ENCODE measurements around a stretch of chr1.

DNA sequence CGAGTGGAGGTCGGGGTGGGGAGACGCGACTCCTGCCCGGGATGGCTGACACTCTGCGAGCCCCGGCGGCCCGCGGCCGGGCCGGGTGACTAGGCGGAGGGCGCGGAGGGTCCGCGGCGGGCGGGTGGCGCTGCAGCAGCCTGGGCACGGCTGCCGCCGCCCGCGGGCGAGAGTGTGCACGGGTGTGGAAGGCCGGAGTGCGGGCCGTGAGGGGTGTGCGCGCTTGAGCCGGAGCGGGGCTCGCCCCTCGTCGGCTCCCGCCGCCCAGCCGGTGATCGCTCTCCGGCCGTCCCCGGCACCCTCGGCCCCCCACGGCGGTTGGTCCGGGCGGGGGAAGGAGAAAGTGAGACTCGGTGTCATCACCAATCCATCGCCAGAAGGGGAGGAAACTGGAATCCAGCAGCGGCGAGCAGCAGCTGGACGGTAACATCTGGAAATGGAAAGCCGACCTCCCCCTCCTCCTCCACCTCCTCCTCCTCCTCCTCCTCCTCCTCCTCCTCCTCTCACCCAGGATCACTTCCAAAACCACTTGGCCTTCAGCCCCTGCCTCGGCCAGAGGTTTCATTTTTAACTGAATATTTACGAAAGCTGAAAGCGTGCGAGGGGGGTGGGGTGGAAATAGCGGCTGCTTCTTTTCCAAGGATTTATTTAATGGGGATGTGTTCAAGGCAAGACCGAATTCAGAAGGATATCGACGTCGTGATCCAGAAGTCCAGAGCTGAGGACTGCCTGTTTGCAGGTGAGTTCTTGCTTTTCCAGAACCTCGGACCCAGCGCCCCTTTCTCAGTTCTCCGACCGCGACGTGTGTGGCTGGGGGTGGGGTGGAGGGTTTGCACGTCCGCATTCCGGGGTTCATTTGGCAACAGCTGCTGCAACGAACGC is 23.4 kb downstream of the PPIAL4C start:
- PRO-cap: unidirectional peak, plus-strand start at position 365 of the sequence

GRCh38 chr1:149641063-149641547 is 57.5 kb downstream of the PPIAL4C start:
- PRO-cap: no peak

DNA sequence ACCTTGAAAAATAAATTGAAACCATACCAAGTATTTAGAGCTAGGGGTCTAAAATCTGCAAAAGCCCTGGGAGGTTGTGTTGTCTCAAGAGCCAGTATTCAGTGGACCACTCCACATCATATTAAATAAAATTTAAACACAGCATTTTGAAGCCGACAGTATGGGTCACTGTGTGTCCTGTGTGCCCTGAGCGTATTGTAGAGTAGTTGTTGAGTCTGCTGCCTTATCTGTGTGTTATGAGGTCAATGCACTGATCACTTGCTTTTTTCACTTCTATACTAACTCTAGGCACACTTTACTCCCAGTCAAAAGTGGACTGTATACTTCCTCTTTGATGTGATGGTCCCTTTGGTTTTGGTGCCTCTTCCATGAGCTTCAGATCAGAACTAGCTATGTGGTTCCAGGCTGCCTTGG is 81.9 kb downstream of the PPIAL4C start:
- PRO-cap: no peak

DNA sequence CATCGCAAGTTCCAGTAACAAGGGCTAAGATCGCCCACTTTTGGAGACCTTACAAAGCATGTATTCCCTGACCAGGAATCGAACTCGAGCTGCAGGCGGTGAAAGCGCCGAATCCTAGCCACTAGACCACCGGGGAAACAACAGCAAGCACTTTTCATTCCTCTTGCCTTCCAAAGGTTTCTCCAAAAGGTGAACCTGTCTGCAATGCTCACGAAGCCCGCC is 89.8 kb upstream of the FCGR1A start:
- PRO-cap: no peak

DNA sequence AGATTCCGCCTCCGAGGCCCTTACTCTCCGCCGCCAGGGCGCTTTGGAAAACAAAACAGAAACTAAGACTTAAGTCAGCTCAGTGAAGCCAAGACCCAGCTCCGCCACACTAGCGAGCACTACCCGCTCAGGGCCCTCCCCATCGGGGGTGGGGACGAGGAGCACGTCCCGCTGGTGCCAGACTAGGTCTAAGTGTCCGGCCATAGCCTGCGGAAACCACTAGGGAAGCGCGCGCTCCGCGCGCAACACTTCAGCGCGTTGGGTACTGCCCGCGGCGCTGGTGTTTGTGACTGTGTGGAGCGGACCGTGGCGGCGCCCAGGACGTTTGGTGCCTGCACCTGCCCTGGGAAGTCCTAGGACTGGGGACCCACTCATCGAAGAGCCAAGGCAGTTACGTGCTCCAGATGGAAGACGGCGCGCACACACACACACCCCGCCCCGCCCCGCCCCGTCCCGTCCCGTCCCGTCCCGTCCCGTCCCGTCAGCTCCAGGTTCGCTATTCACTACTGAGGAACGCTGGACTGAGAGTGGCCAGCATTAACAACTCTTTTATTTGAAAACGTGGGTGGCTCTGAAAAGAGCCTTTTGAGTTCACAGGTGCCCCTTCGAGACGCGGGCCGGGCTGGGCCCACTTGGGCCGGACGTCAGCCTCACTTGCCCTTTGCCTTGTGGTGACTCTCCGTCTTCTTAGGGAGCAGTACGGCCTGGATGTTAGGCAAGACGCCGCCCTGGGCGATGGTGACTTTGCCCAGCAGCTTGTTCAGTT is 711 bp downstream of the H2AC18 start:
- PRO-cap: no peak

- PRO-cap: no peak
Measured at GRCh38 chr1:149941799-149942145, 5.1 kb upstream of the MTMR11 start.

- PRO-cap: unidirectional peak, minus-strand start at chr1:150066967; unidirectional peak, minus-strand start at chr1:150066995
Measured at GRCh38 chr1:150066855-150067063, 817 bp upstream of the VPS45 start.

DNA sequence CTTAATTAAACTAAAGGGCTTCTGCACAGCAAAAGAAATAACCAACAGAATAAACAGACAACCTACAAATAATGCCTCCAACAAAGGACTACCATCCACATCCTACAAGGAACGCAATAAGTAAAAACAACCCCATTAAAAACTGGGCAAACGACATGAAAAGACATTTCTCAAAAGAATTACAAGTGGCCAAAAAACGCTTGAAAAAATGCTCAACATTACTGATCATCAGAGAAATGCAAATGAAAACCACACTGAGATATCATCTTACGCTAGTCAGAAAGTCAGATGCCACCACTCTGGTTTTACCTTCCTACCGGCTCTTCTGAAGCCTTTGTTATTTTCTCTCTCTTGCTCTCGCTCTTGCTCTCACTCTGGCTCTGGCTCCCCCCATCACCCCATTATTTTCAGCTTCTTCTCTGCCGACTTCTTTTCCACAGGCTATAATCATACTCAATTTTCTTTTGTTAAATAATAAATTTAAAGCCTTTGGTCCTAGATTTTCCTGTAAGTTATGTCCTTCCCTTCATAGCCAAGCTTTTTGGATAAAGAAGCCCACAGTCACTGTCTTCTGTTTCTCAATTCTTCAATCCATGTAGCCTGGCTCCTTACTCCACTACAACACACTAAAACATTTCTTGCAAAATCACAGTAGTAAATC is 38.8 kb downstream of the VPS45 start:
- PRO-cap: no peak

GRCh38 chr1:150160511-150161547 is 11.1 kb downstream of the PLEKHO1 start:
- PRO-cap: bidirectional peak, plus-strand start at chr1:150160731, minus-strand start at chr1:150160573

- PRO-cap: no peak
Measured at GRCh38 chr1:150259632-150260666, 2.4 kb downstream of the CA14 start.

GRCh38 chr1:150281565-150282433 is 555 bp upstream of the CIART start:
- PRO-cap: bidirectional peak, plus-strand start at chr1:150281966, minus-strand start at chr1:150281784; bidirectional peak, plus-strand start at chr1:150282566, minus-strand start at chr1:150282167

GRCh38 chr1:150549511-150550069 is 382 bp downstream of the ADAMTSL4 start:
- PRO-cap: bidirectional peak, plus-strand start at chr1:150549774, minus-strand start at chr1:150549731

DNA sequence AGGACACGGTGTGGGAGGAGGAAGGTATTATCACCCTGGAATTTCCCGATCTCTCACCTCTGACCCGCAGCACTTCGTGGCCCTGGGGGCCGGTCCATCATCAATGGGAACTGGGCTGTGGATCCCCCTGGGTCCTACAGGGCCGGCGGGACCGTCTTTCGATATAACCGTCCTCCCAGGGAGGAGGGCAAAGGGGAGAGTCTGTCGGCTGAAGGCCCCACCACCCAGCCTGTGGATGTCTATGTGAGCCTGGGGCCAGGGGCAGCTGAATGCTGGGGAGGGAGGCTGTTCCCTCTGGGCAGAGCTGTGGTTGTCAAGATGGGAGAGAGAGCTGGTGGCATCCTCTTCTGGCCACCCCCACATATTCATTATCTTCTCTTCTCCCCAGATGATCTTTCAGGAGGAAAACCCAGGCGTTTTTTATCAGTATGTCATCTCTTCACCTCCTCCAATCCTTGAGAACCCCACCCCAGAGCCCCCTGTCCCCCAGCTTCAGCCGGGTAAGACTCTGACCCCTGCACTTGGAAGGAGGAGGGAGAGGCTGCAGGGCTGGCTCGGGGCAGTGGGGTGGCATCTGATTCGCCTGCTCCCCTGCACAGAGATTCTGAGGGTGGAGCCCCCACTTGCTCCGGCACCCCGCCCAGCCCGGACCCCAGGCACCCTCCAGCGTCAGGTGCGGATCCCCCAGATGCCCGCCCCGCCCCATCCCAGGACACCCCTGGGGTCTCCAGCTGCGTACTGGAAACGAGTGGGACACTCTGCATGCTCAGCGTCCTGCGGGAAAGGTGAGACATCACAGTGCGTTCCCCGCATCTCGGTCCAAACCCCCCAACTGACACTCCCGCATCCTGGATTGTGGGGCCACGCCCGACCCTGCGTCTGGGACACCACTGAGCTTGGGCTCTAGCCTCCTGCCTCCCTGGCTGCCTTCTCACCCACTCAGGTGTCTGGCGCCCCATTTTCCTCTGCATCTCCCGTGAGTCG is 7.6 kb downstream of the ADAMTSL4 start:
- PRO-cap: no peak

GRCh38 chr1:150627636-150628546 is 1.5 kb downstream of the ENSA start:
- PRO-cap: no peak

GRCh38 chr1:150695910-150696577 is 910 bp downstream of the GOLPH3L start:
- PRO-cap: no peak

GRCh38 chr1:150841706-150842054 is 33.6 kb upstream of the CTSK start:
- PRO-cap: no peak

- PRO-cap: no peak
Measured at GRCh38 chr1:150965035-150965769, 9.4 kb downstream of the CERS2 start.

GRCh38 chr1:151003280-151003631 is 3.4 kb downstream of the MINDY1 start:
- PRO-cap: no peak

DNA sequence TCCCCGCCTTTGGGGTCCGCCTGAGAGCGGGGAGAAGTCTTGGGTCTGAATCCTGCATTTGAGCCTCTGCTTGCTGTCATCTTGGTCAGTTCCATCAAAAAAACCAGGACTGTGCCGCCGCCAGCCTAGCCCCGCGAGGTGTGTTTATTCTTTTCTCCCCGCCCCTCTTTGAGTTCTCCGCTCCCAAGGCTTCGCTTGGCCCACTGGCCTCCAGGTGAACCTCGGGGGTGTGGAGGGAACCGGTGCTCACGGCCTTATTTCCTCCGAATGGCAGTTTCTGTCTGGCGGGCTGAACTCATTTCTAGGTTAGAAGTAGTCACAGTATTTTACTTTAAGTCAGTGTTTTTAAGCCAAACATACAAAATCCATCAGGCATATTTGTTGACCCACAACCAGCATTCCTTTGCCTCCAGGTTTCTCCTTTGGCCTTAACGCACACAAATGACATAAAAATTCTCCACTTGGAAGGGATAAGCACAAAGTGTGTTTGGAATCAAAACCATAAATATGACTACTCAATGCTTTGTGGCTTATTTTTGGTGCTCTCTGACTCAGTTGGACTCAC is 724 bp downstream of the PRUNE1 start:
- PRO-cap: no peak

GRCh38 chr1:151130981-151131881 is 15.2 kb downstream of the SEMA6C start:
- PRO-cap: bidirectional peak, plus-strand start at chr1:151131474, minus-strand start at chr1:151131337

All from tibial artery (tissue), 1 donor.